Skeletal muscle tissue (tissue), 7 donors: ENCODE measurements around the gene QDPR.

DNA sequence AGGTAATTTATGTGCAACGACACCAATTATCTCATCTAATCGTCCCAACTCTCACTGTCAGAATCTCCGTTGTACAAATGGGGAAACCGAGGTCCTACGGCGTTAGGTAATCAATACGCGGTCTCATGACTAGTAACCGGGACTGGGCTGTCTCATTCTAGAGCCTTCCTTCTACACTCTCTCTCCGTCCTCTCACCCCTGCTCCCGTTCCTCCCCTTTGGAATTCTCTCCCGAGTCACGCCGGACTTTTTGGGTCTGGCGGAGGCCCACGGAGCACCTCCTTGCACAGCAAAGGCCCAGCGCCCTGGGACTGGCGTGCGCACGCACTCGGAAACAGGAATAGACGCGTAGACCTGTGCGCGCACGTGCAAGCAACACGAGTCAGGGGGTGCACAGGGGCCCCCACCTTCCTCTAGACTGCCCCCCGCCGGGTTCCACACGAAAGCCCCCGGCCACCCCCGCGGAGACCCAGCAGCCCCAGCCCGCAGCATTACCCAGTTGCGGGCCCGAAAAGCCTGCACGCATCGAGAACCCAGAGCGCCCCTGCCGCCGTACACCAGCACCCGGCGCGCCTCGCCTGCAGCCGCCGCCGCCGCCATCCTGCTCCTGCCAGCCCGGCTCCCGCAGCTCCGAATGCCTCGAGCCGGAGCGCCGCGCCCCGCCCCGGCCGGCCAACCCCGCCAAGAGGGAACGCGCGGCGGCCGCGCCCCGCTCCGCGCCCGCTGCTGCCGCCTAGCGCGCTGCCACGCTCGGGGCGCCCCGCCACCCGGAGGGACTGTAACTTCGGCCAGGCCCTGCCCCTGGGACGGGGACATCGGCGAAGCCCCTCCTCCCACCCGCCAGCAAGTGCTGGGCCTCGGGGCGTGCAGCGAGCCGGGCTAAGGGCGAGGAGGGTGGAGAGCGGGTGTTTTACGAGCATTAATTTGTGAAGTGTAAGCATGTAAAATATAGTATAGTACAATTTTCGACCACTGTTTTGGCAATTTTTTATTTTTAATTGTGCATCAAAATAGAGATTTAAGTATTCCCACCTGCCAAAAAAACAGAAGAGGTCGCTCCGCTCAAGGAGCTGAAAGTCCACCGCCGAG, at the start of gene QDPR:
Gene QDPR, minus strand, starts transcription at position 635 of the 1,088 bp plus-strand sequence.
- PRO-cap, 3 experiments = peak in 3 of 3 experiments; most common minus-strand start position 635 of the sequence (in 3)
- RAMPAGE, long total RNA = no peak
- RRBS, 2 experiments = 1 to 3% methylated on average over 32 of the region's 96 CpGs

GRCh38 chr4:17515281-17515769, 360 bp downstream of the CLRN2 start:
- PRO-cap, 3 experiments = no peak in any of the 3 experiments
- RAMPAGE, long total RNA = no peak
- RRBS, 2 experiments = no CpG with 5 or more reads among the region's 10 CpGs

DNA sequence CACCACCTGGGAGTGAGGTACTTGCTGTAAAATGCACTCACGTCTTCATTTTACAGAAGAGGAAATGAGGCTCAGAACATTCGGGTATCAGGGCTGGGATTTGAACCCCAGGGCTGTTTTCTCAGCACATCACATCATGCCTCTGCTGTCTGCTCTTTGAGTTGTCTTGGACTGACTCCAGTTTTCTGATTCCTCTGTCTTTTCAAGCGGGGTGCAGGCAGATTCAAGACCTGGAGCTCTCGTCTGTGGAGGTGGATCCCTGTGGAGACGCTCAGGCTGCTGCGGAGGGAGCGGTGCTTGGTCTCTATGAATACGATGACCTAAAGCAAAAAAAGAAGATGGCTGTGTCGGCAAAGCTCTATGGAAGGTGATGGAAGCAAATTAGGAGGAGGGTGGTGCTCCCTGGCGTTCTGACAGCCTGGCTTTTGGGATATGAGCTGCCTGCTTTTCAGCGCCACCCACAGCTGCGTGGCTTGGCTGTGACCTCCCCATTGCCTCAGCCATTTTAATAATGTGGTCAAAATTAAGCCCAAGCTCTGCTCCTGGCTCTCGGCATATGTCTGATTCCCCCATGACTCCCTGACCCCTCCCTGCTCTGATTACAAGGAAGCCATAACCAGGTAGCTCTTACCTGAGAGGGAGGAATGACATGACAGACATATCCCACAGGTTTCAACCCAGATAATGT, 6.4 kb downstream of the LAP3 start:
- PRO-cap, 3 experiments = no peak in any of the 3 experiments
- RAMPAGE, long total RNA = no peak
- RRBS, 2 experiments = no CpG with 5 or more reads among the region's 13 CpGs

- PRO-cap, 3 experiments = no peak in any of the 3 experiments
- RAMPAGE, long total RNA = no peak
- RRBS, 2 experiments = no CpG with 5 or more reads among the region's 51 CpGs
These were observed 637 bp downstream of the NCAPG start for GRCh38 chr4:17811104-17812128.

- PRO-cap, 3 experiments = no peak in any of the 3 experiments
- RAMPAGE, long total RNA = no peak
- RRBS, 2 experiments = no CpG with 5 or more reads among the region's 9 CpGs
These were observed 512.6 kb upstream of the SLIT2 start for GRCh38 chr4:19738800-19739806.

DNA sequence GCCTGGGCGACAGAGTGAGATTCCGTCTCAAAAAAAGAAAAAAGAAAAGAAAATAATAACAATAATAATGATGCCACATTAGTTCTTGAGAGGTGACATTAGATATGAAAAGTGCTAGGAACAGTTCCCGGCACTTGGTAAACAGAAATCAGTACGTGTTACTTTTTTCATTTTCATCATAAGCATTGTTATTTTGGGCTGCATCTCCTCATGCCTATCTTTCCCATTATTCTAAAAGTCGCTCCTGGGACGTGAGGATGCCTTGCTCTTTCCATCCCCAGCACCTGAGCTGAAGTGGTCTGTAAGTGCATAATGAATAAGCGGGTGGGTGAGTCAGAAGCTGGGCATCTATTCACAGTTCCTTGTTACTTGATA, 475.9 kb upstream of the SLIT2 start:
- PRO-cap, 3 experiments = no peak in any of the 3 experiments
- RAMPAGE, long total RNA = no peak
- RRBS, 2 experiments = no CpG with 5 or more reads among the region's 7 CpGs

DNA sequence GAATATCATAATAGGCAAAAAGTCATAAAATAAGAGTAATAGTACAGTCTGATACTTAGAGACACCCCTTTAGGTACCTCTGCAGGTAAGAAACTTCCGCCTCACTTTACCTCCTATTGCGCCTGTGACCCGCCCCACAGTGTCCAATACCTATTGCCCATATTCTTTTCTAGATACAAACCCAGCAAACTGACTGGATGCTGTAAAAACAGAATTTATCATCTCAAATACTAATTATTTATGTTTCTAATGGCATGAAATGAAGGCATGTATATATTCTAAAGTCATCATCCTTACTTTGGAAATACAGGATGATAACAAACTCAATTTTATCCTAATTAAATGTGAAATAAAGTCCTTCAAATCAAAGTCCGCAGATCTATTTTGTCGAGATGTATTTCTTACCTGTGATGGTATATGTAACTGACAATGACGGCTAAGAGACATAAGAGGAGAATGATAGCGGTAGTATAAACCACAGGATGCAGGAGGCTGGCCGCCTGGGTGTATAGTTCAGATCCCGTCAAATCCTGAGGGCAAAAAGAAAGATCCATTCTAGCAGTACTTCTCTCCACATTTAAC, 113.5 kb downstream of the ADGRA3 start:
- PRO-cap, 3 experiments = no peak in any of the 3 experiments
- RAMPAGE, long total RNA = no peak
- RRBS, 2 experiments = no CpG with 5 or more reads among the region's 9 CpGs

GRCh38 chr4:23880395-23881481, 9.1 kb downstream of the PPARGC1A start:
- PRO-cap, 3 experiments = peak in 1 of 3 experiments; most common plus-strand start chr4:23881224 (in 1); most common minus-strand start chr4:23881133 (in 1)
- RAMPAGE, long total RNA = no peak
- RRBS, 2 experiments = no CpG with 5 or more reads among the region's 11 CpGs

DNA sequence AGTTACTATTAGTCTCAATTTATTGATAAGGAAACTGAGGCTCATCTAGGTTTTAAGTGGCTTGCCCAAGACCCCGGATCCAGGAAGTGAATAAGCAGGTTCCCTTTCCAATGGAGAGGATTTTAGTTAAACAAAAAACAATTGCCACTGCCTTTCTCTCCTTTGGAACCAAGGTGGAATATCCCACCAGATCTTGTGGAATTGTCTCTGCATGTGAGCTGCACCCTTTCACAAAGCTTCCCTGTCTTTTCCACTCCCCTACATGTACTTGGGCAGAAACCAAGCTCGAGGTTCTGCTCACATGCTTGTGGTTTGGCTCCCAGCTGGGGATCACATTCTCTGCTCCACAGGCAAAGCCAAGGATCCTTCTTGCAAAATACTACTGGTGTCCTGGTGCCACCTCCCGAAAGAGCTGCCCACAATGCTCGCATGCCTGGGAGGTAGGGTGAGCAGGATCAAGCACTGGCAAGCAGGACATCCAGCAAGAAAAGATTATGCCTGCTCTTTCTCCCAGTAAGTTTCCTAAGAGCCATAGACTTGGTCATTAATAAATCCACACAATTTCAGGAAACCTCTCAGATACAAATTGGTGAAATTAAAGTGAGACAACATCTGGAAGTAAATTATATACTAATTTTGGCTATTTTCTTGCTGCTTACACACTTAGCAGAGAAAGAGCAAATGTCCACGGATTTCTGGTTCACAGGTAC, 45.0 kb upstream of the PPARGC1A start:
- PRO-cap, 3 experiments = peak in 2 of 3 experiments; most common plus-strand start position 419 of the sequence (in 1); most common minus-strand start position 250 of the sequence (in 1)
- RAMPAGE, long total RNA = no peak
- RRBS, 2 experiments = no CpG with 5 or more reads among the region's 5 CpGs

DNA sequence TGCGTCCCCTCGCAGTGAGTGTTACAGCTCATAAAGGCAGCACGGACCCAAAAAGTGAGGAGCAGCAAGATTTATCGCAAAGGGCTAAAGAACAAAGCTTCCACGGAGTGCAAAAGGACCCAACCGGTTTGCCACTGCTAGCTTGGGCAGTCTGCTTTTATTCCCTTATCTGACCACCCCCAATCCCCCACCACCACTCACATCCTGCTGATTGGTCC, 14.3 kb upstream of the DHX15 start:
- PRO-cap, 3 experiments = no peak in any of the 3 experiments
- RAMPAGE, long total RNA = no peak
- RRBS, 2 experiments = no CpG with 5 or more reads among the region's 6 CpGs

DNA sequence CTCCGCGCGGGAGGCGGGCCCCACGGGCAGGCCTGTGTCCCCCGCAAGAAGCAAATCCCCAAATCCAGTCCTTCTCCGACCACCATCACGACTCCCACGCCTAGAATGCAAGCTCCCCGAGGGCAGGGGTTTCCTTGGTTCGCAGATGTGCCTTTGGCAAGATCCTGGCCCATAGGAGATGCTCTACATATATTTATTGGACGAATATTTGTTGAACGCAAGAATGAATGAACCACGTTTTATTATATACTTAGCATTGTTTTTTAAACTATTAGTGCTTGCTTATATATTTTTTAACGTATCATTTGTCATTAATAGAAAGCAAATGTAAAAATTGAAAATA, 360 bp upstream of the CCDC149 start:
- PRO-cap, 3 experiments = no peak in any of the 3 experiments
- RAMPAGE, long total RNA = no peak
- RRBS, 2 experiments = no CpG with 5 or more reads among the region's 15 CpGs

DNA sequence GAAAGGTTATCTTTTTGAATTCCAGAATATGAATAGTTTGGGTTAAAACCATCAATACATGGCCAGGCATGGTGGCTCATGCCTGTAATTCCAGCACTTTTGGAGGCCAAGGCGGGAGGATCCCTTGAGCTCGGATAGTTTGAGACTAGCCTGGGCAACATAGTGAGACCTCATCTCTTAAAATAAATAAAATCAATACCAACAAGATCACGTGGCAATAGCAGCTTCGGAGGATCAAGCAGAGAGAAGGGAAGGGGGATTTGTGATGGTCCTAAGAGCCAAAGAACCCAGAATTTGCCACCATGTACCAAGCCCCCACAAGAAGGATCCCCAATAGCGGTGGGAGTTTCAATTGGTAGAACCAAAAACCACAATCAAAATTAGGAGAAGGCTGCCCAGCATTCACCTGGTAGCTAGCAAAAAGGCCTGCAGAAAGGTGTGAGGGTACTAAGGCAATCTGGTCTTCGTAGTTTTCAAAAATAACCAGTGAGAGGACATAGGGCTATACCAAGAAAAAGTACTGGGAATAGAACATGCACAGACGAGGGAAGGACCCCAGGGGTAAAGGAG, 31.9 kb upstream of the ZCCHC4 start:
- PRO-cap, 3 experiments = no peak in any of the 3 experiments
- RAMPAGE, long total RNA = no peak
- RRBS, 2 experiments = no CpG with 5 or more reads among the region's 7 CpGs

GRCh38 chr4:25299792-25300295, 12.7 kb upstream of the ZCCHC4 start:
- PRO-cap, 3 experiments = no peak in any of the 3 experiments
- RAMPAGE, long total RNA = no peak
- RRBS, 2 experiments = no CpG with 5 or more reads among the region's 7 CpGs

DNA sequence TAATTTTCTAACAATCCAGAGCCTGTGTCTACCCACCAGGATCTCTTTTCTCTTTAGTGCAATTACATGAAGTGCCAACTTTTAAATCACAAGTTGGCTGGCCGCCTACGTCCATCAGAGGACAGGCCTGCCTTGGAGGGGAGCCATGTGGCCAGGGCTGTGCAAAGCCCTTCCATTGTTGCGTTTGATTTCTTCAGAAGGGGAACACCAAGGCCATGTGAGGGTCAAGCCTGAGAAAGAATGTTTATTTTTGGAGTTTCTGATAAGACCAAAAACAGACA, 63.3 kb downstream of the ANAPC4 start:
- PRO-cap, 3 experiments = no peak in any of the 3 experiments
- RAMPAGE, long total RNA = no peak
- RRBS, 2 experiments = no CpG with 5 or more reads among the region's 3 CpGs

GRCh38 chr4:25652042-25652713, 3.5 kb upstream of the SLC34A2 start:
- PRO-cap, 3 experiments = no peak in any of the 3 experiments
- RAMPAGE, long total RNA = no peak
- RRBS, 2 experiments = no CpG with 5 or more reads among the region's 7 CpGs

DNA sequence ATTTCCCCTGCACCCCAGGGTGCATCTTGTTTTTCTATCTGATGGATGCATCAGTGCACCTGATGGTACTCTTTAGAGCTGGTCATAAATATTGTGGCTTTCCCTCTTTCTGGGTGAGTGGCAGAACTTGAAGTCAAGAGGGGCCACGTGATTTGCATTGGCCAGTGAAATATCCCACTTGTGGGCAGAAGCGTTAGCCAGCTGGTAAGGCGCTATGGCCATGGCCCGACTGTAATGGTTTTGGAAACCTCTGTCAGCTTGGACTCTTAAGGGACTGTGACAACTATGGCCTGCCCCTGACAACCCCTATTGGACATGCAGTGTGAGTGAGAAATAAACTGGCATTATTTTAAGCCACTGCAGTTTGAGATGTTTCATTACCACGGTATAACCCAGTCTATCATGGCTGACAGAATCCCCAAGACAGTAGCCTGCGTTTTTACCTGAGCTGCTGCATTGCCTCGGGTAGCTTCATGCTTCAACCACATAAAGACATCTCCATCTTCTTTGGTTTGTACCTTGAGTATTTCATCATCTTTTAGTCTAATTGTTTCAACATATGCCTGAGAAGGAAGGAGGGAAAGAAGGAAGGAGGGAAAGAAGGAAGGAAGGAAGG, 72.7 kb downstream of the SEL1L3 start:
- PRO-cap, 3 experiments = no peak in any of the 3 experiments
- RAMPAGE, long total RNA = no peak
- RRBS, 2 experiments = no CpG with 5 or more reads among the region's 7 CpGs

DNA sequence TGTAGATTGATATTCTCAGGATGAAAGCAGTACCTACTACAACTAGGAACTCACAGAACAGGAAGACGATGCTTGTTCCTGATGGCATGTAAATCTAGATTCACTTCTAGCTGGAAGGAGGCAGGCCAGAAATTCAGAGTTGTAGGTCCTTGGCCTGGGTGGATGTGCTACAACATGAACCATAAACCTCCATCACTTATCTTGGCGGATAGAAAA, 9.3 kb upstream of the SMIM20 start:
- PRO-cap, 3 experiments = no peak in any of the 3 experiments
- RAMPAGE, long total RNA = no peak
- RRBS, 2 experiments = no CpG with 5 or more reads among the region's 2 CpGs

GRCh38 chr4:26074413-26074783, 160.4 kb downstream of the SMIM20 start:
- PRO-cap, 3 experiments = no peak in any of the 3 experiments
- RAMPAGE, long total RNA = no peak
- RRBS, 2 experiments = no CpG with 5 or more reads among the region's 5 CpGs

GRCh38 chr4:26074784-26075134, 160.7 kb downstream of the SMIM20 start:
- PRO-cap, 3 experiments = peak in 2 of 3 experiments; most common plus-strand start chr4:26074888 (in 2)
- RAMPAGE, long total RNA = no peak
- RRBS, 2 experiments = no CpG with 5 or more reads among the region's 6 CpGs

GRCh38 chr4:26220599-26220944, 100.2 kb upstream of the RBPJ start:
- PRO-cap, 3 experiments = no peak in any of the 3 experiments
- RAMPAGE, long total RNA = no peak
- RRBS, 2 experiments = no CpG with 5 or more reads among the region's 3 CpGs